Epithelial cell of prostate (primary cell): Measurements from ENCODE around the genes ITGB2, SLX9, SLC19A1 and PCBP3.

DNA sequence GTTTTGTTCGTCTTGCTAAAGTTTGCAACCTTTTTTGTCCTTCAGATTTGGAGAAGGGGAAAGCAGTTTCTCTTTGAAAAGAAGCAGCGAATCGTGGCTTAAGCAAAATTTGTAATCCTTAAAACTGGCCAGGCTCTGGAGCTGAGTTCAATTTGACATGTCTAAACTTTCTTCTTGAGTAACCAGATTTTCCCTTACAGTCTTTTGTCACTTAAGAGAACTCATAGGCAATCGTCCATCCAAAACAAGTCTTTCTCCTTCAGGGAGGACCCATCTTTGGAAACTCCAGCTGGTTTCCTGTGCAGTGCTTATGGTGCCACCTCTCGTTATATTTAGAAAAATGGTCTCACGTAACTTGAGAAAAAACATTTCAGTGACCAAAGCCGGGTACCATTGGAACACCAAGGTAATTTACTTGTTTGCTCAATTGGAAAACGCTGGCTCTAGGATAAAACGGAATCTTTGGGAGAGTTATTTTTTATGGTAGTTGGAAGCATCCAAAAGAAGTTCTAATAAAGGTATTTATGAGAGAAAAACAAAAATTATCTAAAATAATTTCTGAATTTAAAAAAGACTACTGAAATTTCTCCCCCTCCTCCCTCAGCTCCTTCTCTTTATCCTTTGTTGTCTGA, 1.9 kb upstream of the PTTG1IP start:
- RRBS, result no CpG with 5 or more reads among the region's 9 CpGs

DNA sequence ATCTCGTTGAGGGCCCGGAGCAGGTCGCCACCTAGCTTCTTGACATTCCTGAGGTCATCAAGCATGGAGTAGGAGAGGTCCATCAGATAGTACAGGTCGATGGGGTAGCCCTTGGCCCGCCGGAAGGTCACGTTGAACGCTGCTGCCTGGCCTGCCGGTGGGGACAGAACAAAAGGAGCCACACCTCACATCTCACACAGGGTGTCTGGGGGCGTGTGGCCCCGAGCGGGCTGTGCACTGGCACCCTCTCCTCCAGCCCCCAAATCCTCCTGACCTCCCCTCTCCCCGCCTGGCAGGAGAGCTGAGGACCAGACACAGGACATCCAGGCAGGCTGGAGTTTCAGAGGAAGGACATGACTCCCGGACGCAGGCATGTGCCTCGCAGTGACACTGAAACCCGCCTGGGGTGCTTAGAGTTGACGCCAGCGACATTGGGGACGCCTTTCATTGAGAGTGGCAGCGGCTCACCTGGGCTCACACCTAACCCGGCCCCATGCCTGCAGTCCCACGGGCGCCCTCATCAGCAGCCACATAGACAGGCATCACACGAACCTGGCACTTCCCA, 17.2 kb downstream of the ITGB2 start:
- RRBS, result 84% methylated on average over 5 of the region's 25 CpGs

- RRBS, result no CpG with 5 or more reads among the region's 12 CpGs
Measured at GRCh38 chr21:44913164-44913936, 7.3 kb downstream of the ITGB2 start.

GRCh38 chr21:44914075-44914669, 6.5 kb downstream of the ITGB2 start:
- RRBS, result 91% methylated on average over 5 of the region's 17 CpGs

- RRBS, result no CpG with 5 or more reads among the region's 21 CpGs
Measured at GRCh38 chr21:44920809-44921415, at the start of gene ITGB2. Gene ITGB2, minus strand, starts transcription at chr21:44920899.

DNA sequence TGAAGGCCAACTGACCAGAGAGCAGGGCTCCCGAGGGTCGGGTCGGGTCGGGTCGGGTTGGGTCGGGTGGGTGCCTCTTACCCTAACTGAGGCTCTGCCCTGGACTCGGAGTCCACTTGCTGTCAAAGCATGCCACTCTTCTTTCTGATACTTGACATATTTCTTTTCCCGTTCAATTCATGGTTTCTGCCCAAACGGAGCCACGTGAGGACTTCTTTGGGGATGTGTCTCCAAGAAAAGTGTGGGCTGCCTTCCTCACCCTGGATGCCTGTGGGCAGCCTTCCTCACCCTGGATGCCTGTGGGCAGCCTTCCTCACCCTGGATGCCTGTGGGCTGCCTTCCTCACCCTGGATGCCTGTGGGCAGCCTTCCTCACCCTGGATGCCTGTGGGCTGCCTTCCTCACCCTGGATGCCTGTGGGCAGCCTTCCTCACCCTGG, 7.9 kb upstream of the ITGB2 start:
- RRBS, result no CpG with 5 or more reads among the region's 10 CpGs

GRCh38 chr21:44932691-44933114, 7.1 kb upstream of the SLX9 start:
- RRBS, result 2% methylated on average over 23 of the region's 37 CpGs

DNA sequence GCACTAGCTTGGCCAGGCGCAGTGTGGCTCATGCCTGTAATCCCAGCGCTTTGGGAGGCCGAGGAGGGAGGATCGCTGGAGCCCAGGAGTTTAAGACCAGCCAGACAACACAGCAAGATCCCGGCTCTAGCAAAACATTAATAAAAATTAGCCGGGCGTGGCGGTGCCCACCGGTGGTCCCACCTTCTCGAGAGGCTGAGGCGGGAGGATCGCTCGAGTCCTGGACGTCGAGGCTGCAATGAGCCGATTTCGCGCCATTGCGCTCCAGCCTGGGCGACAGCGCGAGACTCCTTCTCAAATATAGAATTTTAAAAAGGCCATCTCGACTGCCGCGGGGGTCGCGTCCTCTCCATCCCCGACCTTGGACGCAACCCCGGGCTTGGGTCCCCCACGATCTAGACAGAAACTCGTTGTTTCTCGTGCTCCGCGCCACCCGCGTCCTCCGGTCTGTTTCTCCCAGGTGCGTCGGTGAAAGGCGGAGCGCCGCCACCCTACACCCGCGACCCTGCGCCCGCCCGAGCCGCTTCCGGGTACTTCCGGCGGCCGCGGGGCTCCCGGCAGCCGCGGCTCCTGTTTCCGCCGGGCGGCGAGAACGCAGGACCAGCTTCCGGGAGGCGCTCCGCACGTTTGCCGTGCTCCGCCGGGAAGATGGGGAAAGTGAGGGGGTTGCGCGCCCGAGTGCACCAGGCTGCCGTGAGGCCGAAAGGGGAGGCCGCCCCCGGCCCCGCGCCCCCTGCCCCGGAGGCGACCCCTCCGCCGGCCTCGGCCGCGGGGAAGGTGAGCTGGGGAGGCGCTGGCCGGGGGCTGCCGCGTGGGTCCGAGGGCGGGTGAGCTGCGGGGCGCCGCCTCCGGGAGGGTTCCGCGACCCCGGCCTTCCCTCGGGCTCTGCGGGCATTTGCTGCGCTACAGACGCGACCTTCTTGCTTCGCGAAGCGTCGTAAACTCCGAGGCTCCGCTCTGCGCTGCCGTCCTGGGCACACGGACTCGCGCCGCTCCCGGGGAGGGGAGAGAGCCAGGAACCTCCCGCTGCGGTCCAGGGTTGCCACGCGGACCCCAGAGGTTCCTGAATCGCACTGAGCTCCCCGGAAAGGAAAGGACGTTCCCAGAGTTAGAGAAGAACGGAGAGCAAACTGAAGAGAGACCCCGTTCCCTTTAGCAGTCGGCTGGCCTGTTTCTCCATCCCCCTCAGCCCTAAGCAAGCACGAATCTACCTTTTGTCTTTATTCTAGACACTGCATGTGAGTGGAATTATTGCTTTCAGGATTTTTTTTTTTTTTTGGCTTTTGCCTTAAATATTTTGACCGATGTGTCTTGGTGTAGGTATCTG, at the start of gene SLX9:
Gene SLX9, plus strand, starts transcription at position 620 of the 1,327 bp plus-strand sequence.
- RRBS, result under 1% methylated on average over 46 of the region's 128 CpGs

DNA sequence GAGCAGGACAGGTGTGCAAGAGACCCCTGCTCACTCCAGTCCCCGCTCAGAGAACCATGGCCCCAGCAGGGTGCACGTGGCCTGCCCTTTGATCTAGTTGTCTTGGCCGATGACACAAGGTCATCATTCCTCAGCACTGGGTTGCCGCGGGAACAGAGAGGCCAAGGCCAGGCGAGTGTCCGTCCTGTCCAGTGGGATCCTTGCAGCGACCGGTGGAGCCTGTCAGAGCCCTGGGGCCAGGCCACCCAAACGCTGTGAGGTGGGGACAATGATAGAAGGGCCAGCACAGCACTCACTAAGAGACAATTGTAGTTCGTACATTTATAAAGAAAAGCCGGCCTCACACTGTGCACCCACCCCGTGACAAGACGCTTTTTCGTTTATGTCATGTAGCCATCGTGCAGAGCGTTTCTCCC, 52.7 kb upstream of the ADARB1 start:
- RRBS, result 96% methylated on average over 5 of the region's 17 CpGs

- RRBS, result no CpG with 5 or more reads among the region's 27 CpGs
Measured at GRCh38 chr21:45050023-45051023, 24.1 kb upstream of the ADARB1 start.

DNA sequence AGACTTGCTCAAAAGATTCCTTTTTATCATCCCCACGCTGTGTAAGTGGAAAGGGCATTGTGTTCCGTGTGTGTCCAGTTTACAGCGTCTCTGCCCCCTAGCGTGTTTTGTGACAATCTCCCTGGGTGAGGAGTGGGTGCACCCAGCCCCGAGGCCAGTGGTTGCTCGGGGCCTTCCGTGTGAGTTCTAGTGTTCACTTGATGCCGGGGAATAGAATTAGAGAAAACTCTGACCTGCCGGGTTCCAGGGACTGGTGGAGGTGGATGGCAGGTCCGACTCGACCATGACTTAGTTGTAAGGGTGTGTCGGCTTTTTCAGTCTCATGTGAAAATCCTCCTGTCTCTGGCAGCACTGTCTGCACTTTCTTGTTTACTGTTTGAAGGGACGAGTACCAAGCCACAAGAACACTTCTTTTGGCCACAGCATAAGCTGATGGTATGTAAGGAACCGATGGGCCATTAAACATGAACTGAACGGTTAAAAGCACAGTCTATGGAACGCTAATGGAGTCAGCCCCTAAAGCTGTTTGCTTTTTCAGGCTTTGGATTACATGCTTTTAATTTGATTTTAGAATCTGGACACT, 61.8 kb downstream of the POFUT2 start:
- RRBS, result no CpG with 5 or more reads among the region's 16 CpGs

- RRBS, result no CpG with 5 or more reads among the region's 20 CpGs
Measured at GRCh38 chr21:45318502-45319303, 31.0 kb upstream of the POFUT2 start.

DNA sequence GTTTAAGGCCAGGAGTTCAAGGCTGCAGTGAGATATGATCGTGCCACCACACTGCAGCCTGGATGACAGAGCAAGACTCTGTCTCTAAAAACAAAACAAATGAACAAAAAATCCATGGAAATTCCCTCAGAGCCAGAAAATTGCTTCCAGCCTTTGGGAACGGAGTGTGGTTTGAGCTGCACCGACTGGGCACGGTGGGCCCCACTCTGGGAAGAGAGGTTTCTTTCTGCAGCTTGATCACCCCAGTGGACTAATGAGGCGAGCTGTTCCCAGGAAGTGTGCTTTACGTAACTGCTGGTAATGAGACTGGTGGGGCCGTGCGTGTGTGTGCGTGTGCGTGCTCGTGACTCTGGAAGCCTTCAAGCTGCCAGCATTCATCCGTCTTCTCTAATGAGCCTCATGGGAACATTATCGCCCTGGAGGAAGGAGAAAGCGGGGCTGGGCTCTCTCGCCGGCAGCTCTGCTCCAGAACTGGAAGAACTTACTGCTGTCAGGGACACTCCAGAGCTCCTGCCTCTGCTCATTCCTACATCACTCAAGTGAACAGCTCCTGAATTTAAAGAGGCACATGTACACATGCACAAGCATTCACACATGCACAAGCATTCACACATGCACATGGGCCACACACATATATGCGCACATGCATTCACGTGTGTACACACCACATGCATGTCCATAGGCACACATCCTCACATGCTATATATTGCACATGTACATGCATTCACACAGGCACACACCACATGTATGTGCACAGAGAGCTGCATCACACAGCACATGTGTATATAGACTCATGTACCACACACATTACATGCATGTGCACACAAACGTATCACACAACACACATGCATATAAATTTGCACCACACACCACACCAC, 55.1 kb upstream of the COL18A1 start:
- RRBS, result no CpG with 5 or more reads among the region's 19 CpGs

DNA sequence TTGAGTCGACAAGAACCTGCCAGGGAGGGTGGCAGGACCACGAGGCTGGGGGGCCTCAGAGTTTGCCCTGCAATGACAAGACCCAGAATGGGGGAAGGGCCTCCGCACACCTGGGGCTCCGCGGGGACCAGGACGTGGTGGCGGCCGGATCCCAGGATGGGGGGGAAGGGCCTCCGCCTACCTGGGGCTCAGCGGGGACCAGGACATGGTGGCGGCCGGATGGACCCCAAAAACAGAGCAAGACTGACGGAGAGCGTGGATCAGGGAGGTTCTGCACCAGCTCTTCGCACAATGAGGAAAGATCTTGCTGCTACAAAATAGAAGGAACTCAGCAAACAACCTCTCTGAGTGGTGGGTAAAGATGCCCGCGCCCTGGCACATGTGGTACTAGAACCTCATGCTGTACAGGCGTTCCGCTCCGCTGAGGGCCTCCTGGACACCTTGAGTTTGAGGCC, 53.7 kb upstream of the COL18A1 start:
- RRBS, result 89% methylated on average over 5 of the region's 20 CpGs

DNA sequence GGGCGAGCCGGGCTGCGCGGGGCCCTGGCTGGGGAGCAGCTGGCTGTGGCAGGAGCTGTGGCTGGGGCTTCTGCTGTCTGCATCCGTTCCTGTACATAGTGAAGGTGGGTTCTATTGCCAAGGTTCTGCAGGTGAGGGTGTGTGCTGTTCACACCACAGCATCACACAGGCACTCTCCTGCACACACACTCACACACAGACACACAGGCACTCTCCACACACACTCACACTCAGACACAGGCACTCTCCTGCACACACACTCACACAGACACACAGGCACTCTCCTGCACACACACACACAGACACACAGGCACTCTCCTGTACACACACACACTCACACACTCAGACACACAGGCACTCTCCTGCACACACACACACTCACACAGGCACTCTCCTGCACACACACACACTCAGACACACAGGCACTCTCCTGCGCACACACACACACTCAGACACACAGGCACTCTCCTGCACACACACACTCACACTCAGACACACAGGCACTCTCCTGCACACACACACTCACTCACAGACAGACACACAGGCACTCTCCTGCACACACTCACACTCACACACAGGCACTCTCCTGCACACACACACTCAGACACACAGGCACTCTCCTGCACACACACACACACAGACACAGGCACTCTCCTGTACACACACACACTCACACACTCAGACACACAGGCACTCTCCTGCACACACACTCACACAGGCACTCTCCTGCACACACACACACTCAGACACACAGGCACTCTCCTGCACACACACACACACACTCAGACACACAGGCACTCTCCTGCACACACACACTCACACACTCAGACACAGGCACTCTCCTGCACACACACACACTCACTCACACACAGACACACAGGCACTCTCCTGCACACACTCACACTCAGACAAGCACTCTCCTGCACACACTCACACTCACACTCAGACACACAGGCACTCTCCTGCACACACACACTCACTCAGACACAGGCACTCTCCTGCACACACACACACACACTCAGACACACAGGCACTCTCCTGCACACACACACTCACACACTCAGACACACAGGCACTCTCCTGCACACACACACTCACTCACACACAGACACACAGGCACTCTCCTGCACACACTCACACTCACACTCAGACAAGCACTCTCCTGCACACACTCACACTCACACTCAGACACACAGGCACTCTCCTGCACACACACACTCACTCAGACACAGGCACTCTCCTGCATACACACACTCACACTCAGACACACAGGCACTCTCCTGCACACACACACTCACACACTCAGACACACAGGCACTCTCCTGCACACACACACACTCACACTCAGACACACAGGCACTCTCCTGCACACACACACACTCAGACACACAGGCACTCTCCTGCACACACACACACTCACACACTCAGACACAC, 32.5 kb downstream of the COL18A1 start:
- RRBS, result no CpG with 5 or more reads among the region's 6 CpGs

DNA sequence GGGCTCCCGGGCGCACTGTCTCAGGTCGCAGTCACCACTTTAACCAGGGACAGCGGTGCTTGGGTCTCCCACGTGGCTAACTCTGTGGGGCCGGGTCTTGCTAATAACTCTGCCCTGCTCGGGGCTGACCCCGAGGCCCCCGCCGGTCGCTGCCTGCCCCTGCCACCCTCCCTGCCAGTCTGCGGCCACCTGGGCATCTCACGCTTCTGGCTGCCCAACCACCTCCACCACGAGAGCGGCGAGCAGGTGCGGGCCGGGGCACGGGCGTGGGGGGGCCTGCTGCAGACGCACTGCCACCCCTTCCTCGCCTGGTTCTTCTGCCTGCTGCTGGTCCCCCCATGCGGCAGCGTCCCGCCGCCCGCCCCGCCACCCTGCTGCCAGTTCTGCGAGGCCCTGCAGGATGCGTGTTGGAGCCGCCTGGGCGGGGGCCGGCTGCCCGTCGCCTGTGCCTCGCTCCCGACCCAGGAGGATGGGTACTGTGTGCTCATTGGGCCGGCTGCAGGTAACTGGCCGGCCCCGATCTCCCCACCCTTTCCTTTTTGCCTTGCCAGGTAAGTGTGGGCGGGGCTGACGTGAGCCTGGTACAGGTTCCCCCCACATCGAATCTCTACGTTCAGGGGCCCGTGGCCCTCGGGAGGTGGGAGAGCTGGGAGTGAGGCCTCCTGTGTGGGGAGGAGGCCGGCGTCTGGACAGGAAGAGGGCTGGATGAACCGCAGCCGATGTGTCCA, 51.6 kb downstream of the COL18A1 start:
- RRBS, result 57% methylated on average over 16 of the region's 50 CpGs

GRCh38 chr21:45485645-45486205, 56.5 kb downstream of the SLC19A1 start:
- RRBS, result 93% methylated on average over 3 of the region's 21 CpGs

- RRBS, result 3% methylated on average over 55 of the region's 113 CpGs
Measured at GRCh38 chr21:45542248-45543302, at the start of gene SLC19A1. Gene SLC19A1, minus strand, starts transcription at chr21:45542440.

DNA sequence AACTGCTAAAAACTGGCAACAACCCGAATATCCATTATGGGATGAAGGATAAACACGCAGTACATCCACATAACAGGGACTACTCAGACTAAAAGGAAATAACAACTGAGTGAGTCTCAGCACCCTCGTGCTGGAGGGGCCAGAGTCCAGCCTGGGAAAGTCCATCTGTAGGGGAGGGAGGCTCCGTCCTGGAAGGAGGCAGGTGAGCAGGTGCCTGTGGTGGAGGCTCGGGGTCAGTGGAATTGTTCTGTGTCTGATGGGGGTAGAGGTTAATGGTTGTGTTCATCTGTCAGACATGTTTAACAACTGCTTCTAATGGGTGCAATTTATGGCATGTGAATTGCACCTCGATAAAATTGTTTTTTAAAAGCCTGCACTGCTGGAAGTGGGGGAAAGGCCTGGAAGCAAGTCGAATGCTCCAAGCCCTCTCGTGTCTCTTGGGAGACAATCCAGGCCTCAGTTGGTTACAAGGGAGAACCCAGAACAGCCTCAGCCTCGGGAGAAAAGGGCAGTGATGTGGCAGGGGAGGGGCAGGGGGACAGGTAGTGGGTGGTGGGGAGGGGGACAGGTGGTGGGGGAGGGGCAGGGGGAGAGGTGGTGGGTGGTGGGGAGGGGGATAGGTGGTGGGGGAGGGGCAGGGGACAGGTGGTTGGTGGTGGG, 7.0 kb upstream of the SLC19A1 start:
- RRBS, result no CpG with 5 or more reads among the region's 9 CpGs

DNA sequence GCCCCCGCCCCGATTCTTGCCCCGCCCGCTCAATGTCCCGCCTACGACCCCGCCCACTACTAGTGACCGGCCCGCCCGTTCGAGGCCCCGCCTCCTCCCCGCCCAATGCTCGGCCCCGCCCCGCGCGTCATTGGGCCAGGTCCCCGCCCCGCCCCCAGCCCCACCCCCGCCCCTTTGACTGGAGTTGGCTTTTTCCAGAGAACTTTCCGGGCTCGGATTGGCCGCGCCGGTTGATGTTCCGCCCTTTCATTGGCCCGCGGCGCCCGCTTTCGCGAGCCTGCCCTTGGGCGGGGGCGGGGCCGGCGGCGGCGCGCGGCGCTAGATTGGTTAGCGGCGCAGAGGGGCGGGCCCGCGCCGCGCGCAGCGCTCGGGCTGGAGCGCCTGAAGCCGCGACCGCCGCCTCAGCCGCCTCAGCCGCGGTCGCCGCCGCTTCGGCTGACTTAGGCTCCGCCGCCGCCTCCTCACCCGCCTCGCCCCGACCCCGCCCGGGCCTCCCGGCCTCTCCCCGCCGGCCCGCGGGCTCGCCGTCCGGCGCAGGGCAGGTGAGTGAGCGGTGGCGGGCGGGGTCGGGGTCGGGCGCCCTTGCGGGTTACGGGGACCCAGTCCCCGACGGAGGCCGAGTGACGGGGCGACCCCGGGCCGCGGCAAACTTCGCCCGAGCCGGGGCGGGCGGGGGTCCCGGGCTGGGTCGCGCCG, at the start of gene PCBP3:
Gene PCBP3, plus strand, starts transcription at position 399 of the 696 bp plus-strand sequence.
- RRBS, result 4% methylated on average over 21 of the region's 106 CpGs